M059J (cell line): ENCODE results near the gene TATDN3.

DNA sequence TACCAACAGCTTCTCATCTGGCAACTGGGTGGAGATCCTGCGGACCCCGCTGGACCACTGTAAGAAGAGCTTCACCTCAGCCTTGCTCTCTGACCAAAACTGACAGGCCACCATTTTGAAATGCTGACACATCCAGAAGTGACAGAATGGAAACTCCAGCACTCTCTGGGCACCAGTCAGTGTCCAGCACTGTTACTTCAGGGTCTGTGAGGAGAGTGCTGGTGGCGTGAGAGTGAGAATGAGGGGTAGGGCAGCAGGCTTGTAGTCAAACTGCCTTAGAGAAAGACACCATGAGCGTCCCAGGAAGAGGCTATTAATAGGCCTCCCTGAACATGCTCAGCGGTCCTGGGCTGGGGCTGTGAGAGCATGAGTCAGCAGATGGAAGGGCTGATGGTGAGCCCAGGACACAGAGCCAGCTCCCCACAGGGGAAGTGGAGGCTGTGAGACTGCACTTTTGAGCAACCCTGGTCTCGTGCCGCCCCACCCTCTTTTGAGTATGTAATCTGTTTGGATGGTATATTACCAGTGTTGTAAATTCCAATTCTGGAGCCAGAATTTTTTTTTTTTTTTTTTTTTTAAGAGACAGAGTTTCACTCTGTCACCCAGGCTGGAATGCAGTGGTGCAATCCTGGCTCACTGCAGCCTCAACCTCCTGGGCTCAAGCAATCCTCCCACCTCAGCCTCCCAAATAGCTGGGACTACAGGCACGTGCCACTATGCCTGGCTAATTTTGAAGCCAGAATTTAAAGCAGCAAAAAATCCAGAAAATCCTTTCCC is 34.4 kb upstream of the SLC30A1 start:
- RAMPAGE, long total RNA: no peak

DNA sequence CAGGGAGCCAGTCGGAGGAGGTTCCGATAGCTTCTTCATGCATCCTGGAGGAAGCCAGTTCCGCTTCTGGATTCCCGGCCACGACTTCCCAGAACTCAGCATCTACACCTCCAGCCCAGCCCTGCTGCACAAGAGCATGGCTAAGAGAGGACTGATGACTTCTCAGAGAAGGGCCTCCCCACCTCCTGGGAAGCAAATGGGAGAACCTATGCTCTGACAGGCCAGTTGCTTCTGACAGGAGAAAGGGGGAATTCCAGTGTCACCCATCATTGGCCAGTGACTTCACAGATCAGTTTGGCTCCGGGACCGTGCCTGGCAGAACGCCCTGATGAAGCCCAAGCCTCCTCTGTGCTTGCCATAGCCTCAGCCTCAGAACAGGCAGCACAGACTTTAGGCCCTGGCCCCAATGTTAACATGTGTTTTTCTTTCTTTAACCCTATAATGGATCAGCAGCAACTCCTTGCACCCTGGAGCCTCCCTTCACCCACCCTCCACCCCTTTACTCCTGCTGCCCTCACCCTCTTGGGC is 42.5 kb upstream of the SLC30A1 start:
- RAMPAGE, long total RNA: no peak

- RAMPAGE, long total RNA: no peak
Observed at GRCh38 chr1:211629403-211629876, 46.0 kb downstream of the NEK2 start.

DNA sequence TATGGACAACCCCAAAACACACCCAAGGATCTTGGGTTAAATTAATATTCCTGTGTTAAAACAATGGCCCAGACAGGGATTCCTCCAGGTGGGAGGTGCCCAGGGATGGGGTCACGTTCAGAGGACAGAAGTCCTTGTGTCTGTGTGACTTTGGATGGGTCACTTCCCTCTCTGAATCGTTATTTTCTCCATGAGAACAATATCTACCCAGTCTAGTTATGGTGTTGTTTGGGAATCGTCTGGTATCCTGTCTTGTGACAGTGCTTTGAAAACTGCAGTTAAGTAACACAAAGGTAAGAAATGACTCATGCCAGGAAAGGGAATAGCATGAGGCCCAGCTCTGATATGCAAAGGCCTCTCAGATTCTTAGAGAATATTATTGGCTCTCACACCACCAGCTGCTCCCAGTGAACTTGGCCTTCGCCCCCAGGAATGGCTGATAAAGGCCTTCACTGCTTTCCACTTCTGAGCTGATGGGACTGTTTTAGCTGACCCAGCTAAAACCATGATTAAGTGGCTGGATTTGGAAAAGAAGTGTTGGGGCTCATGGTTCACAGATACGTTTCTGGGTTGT is 27.2 kb downstream of the NEK2 start:
- RAMPAGE, long total RNA: no peak

DNA sequence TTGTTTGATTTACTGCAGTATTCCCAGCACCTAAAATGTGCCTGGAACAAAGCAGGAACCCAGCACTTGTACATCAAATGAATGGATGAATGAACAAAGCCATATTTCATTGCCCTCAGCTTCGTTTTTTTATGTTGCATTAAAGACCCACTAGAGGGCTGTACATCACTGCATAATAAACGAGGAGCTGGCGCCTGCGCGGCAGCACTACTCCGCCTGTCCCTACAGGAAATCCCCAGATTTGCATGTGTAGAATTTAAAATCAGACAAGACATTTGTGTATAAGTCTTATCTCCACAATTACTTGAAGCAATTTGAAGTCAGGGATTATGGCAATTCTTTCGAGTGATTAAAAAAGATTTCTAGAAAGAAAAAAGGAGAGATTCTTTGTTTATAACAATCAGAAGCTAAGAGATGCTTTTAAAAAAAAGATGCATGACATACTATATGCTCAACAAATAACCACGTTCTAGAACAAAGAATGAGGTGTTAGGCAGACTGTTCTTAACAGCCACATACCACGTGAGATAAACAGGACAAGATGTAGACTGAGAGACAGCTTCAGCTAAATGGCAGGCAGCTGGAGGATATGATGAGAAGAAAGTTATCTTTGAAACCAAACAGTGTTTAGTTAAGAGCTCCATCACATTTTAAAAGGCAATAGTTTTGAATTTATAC is 5.5 kb upstream of the NEK2 start:
- RAMPAGE, long total RNA: no peak

DNA sequence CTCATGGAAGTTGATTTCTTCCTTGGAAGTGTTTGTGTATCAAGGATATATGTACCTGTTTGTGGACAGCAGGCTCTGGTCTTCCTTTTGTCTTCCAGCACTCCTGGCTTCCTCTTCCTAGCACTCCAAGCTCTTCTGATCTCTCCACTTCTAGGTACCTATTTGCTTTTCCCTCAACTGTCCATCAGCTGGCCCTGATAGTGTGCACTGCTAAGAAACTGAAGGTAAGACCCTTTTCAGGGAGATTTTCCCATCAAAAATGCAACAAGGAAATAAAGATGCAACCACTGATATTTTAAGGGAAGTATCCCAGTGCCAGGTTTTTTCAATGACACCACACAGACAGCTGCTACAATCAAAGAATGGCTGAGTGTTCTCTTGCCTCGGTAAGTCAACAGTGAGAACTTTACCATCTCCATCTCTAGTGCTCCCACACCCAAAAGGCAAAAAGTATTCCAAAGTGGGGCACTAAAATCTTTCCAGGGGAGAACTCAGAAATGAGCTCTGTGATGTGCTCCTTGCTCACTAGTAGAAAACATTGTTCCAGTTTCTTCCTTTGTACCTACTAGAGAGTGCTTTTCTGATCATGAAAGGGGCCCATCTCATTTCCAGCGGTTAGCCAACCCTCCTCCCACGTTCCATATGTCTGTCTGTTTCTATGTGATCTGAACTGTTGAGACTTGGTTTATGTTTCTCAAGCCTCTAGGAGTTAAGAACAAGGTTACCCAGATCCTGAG is 67.5 kb upstream of the NEK2 start:
- RAMPAGE, long total RNA: no peak

DNA sequence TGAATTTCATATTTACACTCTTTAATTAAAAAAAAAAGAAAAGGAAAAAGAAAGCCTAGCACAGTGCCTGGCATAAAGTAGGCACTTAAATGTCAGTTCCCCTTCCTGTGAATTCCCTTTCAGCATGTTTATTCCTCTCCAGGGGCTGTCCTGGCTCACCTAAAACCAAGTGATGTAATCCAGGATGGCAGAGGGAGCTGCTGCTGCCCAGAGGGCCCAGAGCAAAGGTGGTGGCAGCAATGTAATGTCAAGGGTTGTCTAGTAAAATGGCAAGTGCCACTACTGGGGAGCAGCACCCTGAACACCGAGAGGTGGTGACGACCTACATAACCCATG is 78.4 kb upstream of the LPGAT1 start:
- RAMPAGE, long total RNA: no peak

DNA sequence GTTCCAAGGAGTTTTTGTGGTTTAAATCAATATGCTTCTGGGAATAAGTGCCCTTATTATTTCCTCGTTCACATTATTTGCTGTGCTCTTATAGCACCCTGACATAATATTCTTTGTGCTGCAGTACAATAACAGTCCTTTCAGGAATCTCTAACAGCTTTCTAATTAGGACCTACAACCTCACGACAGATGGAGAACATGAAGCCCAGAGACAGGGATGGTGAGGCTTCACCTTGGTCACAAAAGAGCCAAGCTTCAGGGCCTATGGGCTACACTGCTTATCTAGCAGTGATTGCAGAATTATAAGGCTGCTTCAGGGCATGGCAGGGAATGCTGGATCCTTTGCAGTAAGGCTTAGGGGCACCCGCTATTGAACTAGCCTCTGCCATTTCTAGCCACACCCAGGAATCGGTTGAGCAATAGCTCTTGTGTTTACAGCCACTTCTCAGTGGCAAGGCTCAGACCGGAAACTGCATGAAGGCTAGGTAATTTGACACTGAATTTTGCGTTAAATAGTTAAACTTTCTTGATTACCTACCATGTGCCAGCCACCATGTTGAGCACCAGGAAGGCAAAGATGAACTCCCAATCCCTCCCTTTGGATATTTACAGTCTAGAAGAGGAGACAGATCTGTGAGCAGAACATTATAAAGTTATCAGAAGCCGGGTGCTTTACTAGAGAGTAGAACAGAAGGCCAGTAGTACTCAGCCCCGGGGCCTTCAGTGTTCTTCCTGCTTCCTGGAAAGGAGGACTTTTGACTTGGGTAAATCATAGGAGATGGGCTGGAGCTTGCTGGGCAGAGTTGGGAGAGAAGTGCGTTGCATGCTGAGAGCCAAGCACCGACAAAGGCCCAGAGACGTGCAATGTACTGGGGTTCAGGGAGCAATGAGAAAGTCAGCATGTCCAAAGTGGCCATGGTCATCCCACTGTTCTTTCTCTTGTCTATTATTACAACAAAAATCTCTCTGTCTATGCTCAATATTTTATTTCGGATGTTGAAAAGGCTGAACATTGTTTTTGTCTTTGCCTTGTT is 98.5 kb upstream of the LPGAT1 start:
- RAMPAGE, long total RNA: no peak

- RAMPAGE, long total RNA: no peak
Observed at GRCh38 chr1:211951755-211952412, 83.5 kb downstream of the INTS7 start.

- RAMPAGE, long total RNA: no peak
Observed at GRCh38 chr1:211958049-211958490, 77.3 kb downstream of the INTS7 start.

GRCh38 chr1:212187840-212188358 is 97.3 kb upstream of the PPP2R5A start:
- RAMPAGE, long total RNA: no peak

GRCh38 chr1:212286857-212287260 is 1.6 kb downstream of the PPP2R5A start:
- RAMPAGE, long total RNA: no peak

DNA sequence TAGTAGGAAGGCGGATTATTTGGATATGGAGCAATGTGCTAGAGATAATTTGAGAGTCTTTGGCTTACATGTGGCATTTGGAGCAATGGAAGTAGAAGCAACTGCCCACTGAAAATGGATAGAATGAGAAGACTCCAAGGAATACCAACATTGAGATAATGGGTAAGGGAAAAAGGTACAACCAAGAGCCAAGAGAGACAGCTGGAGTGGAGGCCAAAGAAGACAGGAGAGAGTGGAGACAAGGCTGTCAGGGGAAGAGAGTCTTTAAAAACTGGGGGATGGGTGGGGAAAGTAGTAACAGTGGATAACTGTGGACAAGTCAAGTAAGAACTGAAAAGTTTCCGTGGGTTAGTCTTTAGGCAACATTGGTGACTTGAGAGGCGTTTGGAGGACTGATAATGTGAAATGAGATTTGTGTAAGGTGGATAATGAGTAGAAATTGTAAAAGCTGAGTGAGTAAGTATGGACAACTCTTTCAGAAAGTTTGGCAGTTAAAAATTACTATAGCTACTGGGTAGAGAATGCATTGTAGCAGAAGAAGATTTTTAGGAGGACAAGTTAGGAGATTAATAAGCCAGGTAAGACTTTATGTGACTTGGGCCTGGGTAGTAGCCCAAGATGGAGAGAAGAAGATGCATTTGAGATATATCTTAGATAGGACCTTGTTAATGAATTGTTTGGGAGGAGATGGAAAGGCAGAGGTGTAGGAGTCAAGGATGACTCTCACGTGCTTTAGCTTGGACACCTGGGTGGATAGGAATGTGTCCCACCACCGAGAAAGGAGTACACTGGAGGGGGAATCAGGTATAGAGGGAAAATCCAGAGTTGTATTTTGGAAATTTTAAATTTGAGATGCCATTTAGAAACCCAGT is 10.5 kb downstream of the PPP2R5A start:
- RAMPAGE, long total RNA: no peak

GRCh38 chr1:212328214-212328725 is 43.1 kb downstream of the PPP2R5A start:
- RAMPAGE, long total RNA: no peak

- RAMPAGE, long total RNA: no peak
Observed at GRCh38 chr1:212356263-212357522, 58.0 kb downstream of the PACC1 start.

DNA sequence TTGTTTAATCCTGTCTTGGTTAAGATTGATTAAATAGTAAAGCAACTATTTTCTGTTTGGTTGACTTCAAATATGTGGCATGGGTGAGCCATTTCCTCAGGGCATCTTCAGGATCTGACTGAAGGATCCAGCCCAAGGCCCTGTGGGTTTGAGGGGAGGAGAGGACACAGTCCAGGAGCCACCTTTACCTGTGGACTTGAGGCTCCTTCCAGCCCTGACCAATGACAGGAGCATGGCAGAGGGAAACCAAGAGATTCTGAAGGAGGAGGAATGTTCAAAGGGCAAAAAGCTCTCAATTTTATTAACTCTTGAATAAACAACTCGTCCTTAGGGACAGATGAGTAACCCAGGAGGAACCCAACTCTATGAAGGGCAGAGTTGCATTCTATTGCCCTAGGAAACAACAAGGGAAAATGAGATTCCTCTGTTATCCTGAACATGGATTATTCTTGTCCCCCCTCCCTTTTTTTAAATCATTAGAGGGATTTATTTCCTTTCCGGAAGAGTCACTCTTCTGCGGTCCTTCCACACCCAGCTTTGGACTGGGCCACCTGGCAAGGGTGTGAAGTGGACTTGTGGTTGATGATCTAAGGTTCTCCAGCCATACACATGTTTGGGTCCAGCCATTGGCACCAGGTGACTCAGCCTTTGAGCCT is 49.7 kb downstream of the NENF start:
- RAMPAGE, long total RNA: no peak

DNA sequence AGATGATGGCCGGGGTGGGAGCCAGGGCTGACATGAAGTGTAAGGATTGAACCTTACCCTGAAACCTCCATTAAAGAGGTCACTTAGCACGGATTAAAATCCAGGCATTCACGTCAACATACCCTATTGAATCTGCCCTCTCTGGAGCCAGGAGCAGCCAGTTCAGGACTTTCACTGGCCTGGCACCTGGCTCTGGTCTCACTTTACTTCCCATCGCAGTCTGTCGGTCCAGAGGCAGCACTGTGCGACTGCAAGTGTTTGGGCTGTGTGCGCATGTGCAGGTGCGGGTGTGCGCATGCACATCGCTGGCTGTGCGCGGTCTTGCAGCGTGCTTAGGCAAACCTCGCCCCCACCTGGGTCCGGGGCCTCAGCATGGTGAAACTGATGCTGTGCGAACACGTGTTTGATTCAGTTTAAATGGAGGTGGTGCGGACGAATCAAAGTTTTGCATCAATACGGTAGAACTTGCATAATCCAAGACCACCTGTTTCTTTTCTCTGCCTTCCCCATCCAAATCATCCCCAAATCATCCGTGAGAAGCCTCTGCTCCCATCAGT is 22.3 kb downstream of the GARIN4 start:
- RAMPAGE, long total RNA: no peak

GRCh38 chr1:212667163-212668297 is 32.1 kb downstream of the BATF3 start:
- RAMPAGE, long total RNA: no peak

- RAMPAGE, long total RNA: no peak
Observed at GRCh38 chr1:212721213-212721972, 21.8 kb upstream of the BATF3 start.

DNA sequence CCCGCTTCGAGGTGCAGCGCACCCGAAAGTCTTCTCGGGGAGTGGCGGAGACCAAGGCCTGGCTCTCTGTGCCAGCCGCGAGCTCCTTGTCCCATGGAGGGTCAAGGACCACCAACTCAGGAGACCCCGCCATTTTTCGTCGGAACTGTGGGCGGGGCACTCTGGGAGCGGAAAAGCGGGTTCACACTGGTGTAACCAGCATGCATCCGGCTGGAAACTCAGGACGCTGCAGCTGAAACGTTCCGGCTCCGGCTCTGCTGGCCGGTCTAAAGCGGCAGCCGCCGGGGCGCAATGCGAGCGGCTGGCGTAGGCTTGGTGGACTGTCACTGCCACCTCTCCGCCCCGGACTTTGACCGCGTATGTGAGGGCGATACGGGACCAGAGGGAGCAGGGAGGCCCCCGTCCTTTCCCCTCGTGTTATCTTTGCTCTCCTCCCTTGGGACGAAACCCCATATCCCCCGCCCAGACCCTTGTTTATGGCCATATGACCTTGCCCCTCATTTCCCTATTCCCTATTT is at the start of gene TATDN3:
Gene TATDN3, plus strand, starts transcription at position 264 of the 518 bp plus-strand sequence.
- RAMPAGE, long total RNA: no peak